Aortic smooth muscle cell (primary cell): Measurements from ENCODE around the genes SBK2, RFPL4AL1, NLRP5, ZFP28 and ZNF211.

GRCh38 chr19:55536860-55537591 lies at the start of gene SBK2:
Gene SBK2, minus strand, starts transcription at chr19:55537133.
- RRBS = no CpG with 5 or more reads among the region's 15 CpGs

GRCh38 chr19:55581668-55582558 lies 1.3 kb upstream of the ZNF579 start:
- RRBS = no CpG with 5 or more reads among the region's 10 CpGs

GRCh38 chr19:55611152-55611819 lies 5.8 kb downstream of the ZNF865 start:
- RRBS = 63% methylated on average over 3 of the region's 17 CpGs

DNA sequence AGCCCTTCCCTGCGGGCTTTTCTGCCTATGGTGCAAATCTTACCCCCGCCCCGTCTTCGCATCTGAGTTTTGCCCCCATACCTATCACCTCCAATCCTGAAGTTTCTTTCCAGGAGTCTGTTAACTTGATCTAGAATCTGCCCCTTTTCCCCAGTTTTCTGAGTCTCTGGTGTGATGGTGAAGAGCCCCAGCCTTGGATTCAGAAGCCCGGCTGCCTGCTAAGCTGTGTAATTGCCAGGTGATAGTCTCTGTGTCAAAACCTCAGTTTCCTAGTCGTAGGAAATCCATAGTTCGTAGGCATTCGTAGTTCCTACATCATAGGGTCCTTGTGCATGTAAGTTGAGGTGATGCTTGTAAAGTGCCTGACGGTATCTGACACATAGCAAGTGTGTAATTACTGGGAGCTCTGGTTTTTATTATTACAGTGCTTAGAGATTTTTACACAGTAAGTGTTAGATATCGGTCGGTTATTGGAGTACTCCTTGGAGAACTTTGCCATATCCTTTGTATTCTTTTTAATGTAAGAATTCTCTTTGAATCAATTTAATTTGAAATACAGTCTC lies 872 bp downstream of the EPN1 start:
- RRBS = no CpG with 5 or more reads among the region's 11 CpGs

- RRBS = no CpG with 5 or more reads among the region's 5 CpGs
Measured at GRCh38 chr19:55768926-55769272, at the start of gene RFPL4AL1. Gene RFPL4AL1, plus strand, starts transcription at chr19:55769118.

DNA sequence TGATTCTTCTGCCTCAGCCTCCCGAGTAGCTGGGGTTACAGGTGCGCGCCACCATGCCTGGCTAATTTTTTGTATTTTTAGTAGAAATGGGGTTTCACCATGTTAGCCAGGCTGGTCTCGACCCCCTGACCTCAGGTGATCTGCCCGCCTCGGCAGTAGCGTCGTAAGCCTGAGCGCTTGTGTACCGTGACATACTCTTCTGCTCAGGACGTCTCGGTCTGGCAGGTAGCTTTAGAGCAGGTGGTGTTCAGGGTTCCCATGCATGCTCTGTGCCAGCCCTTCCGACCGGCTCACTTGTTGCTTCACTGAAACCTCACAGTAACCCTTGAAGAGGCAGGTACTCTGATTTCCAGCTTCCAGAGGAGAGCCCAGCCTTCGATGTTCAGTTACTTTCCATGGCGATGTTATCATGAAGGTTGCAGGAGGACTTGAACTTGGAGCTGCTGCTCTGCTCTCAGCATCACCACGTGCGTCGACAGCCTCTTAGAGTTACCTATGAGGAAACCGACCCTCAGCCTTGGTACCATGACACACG lies at the start of gene NLRP5:
Gene NLRP5, plus strand, starts transcription at position 410 of the 535 bp plus-strand sequence.
- RRBS = no CpG with 5 or more reads among the region's 21 CpGs

DNA sequence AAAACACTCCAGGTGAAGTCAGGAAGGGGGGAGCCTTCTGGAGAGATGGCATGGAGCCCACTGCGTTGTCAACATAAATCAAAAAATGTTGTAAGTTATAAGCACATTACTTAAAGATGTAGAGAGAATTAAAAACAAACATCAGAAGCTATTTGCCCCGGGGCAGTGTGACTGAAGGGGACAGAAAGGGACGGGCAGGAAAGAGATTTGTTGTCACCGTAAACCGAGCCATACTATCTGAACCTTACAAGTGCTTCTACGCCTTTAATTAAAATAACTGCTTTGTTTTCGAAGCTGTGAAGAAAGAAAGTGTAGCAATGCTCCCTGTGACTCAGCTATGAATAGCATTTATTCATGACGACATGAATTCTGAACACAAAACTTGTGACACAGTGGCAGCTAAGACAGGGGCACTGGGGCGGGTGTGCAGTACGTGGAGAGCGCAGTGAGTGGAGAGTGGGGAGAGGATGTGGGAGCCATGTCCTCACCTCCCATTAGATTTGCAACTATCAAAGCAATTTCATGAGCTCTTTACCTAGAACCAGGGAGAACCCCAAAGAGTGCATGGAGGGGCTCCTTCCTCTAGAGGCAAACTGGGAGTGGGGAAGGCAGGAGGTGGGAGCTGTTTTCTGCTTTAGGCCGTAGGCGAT lies 30.0 kb downstream of the ZNF787 start:
- RRBS = no CpG with 5 or more reads among the region's 13 CpGs

GRCh38 chr19:56118519-56119399 lies 2.3 kb downstream of the ZNF787 start:
- RRBS = no CpG with 5 or more reads among the region's 7 CpGs

DNA sequence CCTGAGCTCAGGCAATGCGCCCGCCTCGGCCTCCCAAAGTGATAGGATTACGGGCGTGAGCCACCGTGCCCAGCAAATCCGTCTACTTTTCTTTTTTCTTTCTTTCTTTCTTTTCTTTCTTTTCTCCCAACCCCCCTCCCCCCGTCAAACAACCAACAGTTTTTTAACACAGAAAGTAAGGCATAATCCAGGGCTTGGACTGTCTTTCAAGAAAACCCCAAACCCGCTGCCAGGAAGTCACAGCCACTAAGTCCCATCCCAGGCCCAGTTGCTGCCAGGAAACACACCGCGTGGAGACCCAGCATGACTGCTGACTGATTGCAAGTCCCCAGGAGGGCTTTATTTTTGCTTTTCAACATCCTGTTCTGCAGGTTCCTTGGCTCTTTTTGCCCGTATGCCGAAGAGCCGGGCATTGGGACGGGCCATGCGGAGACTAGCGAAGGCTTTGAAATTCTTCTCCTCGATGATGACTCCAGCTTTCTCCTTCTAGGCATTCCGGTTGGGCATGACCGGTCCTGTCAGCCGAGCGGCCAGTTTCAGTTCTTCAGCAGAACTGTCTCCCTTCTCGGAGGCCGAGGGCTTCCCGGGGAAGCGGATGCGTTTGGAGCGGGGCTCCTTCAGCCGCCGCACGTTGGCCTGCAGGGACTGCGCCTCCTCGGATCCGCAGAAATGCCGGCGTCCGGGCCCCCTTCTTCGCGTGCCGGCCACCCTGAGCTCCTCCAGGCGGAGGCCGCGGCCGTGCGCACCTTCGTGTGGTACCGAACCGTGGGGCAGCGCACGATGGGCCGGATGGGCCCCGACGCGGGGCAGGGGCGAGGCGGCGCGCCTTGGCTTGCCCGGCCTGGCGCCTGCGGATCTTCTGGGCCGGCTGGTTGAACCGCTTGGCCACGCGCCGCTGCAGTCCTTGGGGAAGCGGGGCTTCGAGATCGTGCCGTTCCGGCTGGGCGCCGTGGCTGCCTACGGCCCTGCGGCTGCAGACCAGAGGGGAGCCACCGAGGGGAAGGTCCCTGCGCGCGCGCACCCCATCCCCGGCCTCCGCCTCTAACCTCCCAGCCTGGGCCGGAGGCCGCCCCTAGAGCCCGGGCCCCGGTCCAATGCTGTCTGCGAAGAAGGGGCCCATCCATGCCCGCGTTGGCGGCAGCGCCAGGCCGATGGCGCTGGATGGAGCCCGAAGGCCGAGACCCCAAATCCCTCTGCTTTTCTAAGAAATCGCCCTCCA lies 15.2 kb downstream of the ZSCAN5C start:
- RRBS = 5% methylated on average over 29 of the region's 96 CpGs

GRCh38 chr19:56315064-56315658 lies 522 bp upstream of the ZSCAN5A start:
- RRBS = 21% methylated on average over 1 of the region's 36 CpGs

- RRBS = 3% methylated on average over 12 of the region's 65 CpGs
Measured at GRCh38 chr19:56367831-56368660, 25.3 kb downstream of the ZNF582 start.

GRCh38 chr19:56538151-56539469 lies at the start of gene ZFP28:
Gene ZFP28, plus strand, starts transcription at chr19:56538948.
- RRBS = 1% methylated on average over 69 of the region's 119 CpGs

- RRBS = no CpG with 5 or more reads among the region's 26 CpGs
Measured at GRCh38 chr19:56566754-56567253, 464 bp upstream of the ZNF470 start.

DNA sequence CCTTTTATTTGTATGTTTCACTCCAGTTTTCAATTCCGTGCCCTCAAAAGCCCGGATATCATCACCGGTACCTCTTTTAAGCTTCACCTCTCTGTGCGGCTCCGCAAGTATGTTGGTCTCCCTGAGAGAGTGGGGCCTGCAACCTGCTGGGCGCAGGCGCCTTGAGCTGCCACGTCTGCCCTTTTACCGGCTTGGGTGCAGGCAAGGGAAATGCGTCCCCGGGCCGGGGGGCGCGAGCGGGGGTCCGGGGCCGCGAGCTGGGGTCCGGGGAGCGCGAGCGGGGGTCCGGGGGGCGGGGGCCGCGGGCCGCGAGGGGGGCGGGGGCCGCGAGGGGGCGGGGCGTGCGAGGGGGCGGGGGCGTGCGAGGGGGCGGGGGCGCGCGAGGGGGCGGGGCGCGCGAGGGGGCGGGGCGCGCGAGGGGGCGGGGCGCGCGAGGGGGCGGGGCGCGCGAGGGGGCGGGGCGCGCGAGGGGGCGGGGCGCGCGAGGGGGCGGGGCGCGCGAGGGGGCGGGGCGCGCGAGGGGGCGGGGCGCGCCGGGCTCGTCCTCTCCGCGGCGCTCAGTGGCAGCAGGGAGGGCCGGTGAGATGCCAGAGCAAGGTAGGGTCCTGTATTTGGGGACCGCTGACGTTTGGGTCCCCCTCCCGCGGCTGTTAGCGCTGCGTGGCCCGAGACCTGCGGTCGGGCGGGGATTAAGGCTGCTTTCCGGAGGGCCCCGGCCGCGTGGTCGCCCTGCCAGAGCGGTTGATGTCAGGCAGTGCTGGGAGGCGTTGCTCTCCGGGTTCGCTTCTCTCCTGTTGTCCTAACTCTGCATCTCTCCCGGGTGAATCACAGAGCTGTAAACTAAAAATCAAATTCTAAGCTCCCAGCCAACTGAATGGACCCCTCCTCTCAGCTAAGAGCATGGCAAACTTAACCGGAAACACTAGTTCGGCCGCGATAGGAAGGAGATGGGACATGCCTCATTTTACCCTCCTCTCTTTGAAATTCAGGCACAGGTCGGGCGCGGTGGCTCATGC lies 4.7 kb upstream of the DUXA start:
- RRBS = 6% methylated on average over 18 of the region's 109 CpGs

DNA sequence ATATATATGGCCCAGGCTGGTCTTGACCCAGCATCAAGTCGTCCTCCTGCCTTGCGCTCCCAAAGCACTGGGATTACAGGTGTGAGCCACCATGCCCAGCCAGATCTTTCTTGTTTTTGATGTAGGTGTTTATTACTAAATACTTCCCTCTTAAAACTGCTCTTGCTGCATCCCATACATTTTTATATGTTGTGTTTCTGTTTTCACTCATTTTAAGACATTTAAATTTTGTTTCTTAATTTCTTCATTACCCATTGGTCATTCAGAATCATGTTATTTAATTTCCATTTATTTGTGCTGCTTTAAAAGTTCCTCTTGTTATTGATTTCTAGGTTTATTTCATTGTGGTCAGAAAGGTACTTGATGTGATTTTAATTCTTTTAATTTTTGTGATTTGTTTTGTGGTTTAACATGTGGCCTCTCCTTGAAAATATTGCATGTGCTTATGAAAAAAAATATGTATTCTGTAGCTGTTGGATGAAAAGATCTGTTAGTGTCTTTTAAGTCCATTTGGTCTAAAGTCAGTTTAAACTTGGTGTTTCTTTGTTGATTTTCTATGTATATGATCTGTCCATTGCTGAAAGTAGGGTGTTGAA lies 17.4 kb downstream of the ZNF460 start:
- RRBS = no CpG with 5 or more reads among the region's 2 CpGs

GRCh38 chr19:57432206-57432445 lies 3.0 kb upstream of the ZNF749 start:
- RRBS = no CpG with 5 or more reads among the region's 7 CpGs

GRCh38 chr19:57537978-57538448 lies 10.9 kb downstream of the ZNF549 start:
- RRBS = no CpG with 5 or more reads among the region's 7 CpGs

DNA sequence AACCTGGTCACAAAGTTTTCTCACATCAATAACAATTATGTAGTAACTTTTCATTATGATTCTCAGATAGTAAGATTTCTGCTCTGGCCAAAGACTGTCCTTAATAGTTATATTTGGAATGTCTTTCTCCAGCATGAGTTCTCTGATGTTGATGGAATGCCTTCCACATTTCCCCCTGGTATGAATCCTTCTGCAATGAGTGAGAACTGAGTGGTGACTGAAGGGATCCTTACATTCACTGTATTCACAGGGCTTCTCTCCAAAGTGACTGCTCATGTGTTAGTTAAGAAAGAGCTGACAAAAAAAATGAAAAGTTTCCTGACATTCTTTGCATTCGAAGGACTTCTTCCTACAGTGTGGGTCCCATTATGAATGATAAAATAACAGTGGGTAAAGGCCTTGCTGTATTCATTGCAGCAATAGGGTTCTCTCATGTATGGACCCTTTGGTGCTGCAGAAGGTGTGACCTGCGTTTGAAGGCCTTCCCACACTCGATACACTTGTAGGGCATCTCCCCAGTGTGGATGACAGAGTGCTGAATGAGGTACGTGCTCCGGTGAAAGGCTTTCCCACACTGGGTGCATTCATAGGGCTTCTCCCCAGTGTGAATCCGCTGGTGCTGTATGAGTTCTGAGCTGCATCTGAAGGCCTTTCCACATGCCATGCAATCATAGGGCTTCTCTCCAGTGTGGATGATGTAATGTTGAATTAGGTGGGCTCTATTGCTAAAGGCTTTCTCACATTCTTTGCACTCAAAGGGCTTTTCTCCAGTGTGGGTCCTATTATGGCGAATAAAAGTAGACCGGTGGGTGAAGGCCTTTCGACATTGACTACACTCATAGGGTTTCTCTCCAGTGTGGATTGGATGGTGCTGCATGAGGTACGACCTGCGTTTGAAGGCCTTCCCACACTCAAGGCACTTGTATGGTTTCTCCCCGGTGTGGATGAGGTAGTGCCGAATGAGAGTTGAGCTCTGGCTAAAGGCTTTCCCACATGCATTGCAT lies 12.8 kb downstream of the ZNF550 start:
- RRBS = no CpG with 5 or more reads among the region's 13 CpGs

DNA sequence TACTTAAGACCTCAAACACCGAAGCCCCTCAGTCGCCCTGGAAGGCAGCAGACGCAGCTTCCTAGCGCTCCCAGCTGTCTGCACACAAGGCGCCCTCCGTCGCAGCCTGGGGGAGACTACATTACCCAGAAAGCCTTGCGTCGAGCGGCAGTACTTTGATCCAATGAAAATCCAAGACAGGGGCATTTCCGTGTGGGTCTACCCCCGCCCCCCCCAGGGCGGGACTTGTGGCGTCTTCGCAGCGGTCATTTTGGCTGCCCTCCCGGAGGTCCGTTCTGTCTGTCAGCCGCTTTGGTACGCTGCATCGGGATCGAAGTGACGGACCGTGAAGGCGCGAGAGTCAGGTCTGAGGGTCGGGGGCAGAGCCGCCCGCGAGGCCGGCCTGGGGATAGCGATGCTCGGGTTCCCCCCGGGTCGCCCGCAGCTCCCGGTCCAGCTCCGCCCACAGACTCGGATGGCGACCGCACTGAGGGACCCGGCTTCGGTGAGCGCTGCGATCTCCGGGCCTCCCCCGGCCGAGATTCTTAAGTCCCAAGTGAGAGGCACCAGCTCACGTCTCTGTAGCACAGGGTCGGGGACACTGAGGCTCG lies at the start of gene ZNF211:
Gene ZNF211, plus strand, starts transcription at position 216 of the 590 bp plus-strand sequence.
- RRBS = 2% methylated on average over 10 of the region's 51 CpGs

DNA sequence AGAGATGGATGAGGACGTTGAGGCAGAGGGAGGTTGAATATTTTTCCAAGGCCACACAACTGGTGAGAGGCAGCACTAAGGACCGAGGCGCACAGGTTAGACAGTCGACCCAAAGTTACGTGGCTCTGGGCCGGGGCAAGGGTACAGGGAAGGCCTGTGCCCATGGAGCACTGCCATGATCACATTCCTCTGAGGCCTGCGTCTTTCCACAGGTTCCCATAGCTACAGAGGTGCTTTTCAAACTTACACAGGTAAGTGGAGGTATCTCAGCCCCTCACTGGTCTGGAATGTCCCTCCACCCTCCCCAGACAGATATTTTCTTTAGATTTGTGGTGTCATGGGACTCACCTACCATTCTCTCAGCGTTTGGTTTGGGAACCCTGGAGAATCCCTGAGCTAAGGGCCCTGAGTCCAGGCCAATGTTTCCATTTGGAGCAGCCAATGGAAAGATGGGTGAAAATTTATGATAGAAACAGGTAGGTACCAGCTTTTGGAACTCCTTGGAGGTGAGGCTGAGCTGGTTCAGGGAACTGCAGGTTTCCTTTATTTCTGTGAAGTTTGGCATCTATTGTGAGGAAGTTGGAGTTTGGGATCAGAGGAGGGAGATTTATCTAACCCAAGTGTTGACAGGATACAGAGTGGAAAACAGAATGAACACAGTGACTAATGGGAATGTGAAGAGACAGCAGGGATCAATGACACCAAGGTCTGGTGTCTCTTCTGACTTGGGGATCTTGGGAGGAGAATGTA lies 1.0 kb downstream of the ZNF211 start:
- RRBS = no CpG with 5 or more reads among the region's 8 CpGs